Esophagus squamous epithelium (tissue), 4 donors: ENCODE measurements around the genes SIK3 and TMPRSS13.

GRCh38 chr11:117097406-117098533 lies at the start of gene SIK3:
Gene SIK3 (minus strand): TSS chr11:117098428.
- PRO-cap, result unidirectional peak, plus-strand start at chr11:117097656; unidirectional peak, minus-strand start at chr11:117098118; bidirectional peak, plus-strand start at chr11:117098626, minus-strand start at chr11:117098423
- RAMPAGE, long total RNA, 4 experiments, result no peak in any of the 4 experiments

DNA sequence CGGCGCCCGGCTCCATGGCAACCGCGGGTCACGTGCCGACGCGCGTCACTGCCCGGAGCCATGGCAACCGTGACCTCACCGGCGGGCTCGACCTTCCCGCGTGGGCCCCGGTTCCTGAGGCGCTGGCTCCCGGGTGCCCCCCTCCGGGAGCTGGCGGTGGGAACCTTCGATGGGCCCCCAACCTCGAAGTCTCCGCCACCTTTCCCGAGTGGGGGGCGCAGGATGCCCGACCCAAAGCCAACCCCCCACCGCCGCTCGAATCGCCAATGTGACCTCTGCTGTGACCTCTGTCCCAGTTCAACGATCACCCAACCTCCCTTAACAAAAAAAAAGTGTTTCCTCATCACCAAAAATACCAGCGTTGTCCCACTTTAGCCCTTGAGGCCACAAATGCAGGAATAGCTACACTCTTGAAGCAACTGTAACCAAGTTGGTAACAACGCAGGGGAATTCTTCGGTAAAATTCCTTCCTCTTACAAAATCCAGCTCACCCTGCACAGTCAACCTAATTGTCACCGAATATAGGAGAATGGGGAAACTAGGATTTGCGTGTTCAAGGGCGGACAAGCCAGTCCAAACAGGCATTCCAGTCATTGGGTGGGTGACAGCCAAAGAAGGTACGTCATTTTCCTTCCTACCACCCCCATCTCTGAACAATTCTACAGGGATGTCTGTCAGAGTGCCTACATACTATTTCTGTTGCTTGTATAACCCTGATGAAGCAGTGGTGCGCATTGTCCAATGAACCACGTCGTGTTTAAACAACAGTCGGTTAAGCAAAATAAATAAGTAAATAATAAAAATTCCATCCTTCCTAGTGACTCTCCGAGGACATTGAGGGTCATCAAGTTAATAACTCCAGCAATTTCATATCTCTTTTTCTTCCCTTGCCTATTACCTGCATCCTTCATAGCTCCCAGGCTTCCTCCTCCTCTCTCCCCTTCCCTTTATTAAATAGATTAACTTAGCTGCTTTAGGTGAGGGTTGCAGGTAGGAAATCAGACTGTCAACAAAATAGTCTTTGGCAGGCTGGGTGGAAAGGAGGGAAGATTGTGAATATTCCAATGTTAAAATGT lies 644 bp upstream of the SIK3 start:
- PRO-cap, result bidirectional peak, plus-strand start at position 93 of the sequence, minus-strand start outside the sequence; bidirectional peak, plus-strand start at position 381 of the sequence, minus-strand start at position 391 of the sequence; bidirectional peak, plus-strand start at position 656 of the sequence, minus-strand start at position 521 of the sequence
- RAMPAGE, long total RNA, 4 experiments, result no peak in any of the 4 experiments

- PRO-cap, result bidirectional peak, plus-strand start at chr11:117145321, minus-strand start at chr11:117145210
- RAMPAGE, long total RNA, 4 experiments, result no peak in any of the 4 experiments
These were observed 1.1 kb downstream of the PAFAH1B2 start for GRCh38 chr11:117145023-117145793.

DNA sequence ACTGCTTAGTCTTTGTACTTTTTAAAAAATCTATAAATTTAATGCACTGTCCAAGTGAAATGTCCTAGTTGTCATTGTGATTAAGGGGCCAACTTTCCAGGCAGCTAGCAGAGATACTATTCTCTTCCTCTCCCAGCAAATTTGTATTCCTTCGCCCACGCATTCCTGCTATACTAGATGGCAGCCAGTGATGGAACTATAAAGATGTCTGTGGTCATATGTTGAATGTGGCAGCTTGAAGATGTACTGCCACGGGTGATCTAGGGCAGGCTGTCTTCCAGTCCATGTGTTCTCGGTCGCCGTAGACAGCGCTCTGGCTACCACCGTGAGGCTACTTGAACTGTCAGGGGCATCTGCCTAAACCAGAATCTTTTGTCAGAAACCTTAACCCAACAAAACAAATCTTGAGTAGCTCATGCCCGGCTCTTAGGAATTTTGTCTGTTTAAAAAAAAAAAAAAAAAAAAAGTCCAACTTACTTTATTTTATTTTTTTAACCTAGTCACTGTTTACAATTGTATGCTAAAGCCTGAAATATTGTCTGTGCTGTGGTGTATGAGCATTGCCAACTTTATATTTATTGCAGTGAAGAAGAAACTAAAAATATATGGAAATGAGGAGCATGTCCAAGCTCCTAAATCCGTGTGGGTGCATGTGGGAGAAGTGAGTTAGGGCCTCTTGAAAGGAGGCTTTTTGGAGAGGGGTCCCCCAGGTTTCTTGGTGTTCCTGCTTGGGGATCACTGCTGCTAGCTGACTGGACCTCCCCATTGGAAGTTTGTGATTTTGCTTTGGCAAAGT lies 8.2 kb upstream of the SIDT2 start:
- PRO-cap, result no peak
- RAMPAGE, long total RNA, 4 experiments, result no peak in any of the 4 experiments

- PRO-cap, result no peak
- RAMPAGE, long total RNA, 4 experiments, result no peak in any of the 4 experiments
These were observed 5.3 kb upstream of the SIDT2 start for GRCh38 chr11:117173235-117173575.

- PRO-cap, result no peak
- RAMPAGE, long total RNA, 4 experiments, result no peak in any of the 4 experiments
These were observed 2.9 kb downstream of the SIDT2 start for GRCh38 chr11:117181134-117182096.

DNA sequence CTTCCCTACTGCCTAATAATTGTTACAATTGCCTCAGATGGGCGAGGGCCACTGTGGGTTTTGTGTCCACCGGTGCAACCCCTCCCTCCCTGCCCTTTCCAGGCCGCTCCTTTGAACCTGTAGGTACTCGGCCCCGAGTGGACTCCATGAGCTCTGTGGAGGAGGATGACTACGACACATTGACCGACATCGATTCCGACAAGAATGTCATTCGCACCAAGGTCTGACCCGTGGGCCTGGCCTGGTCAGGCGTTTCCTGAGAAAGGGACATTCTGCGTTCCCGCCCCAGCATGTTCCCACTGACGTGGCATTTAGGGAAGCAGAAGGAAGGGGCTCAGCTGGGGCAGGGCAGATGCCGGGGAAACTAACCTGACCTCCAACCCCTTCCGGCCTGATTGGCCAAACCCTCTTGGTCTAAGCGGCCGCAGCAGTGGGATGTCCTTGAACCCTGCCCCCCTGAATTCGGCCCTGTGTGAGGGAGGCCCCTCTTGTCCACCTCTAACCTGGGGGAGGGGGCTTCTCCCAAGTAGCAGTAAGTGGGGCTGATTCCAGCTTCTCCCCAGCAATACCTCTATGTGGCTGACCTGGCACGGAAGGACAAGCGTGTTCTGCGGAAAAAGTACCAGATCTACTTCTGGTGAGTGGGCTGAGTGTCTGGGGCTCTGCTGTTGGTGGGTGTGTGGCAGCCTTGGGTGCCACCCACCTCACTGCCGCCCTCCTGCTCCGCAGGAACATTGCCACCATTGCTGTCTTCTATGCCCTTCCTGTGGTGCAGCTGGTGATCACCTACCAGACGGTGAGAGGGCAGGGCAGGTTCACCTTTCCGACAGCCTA lies 10.3 kb downstream of the SIDT2 start:
- PRO-cap, result unidirectional peak, minus-strand start at position 301 of the sequence
- RAMPAGE, long total RNA, 4 experiments, result start-site peak on the plus strand in 1 of 4 experiments, centred at positions 347 to 680 of the sequence, 5 reads per replicate

DNA sequence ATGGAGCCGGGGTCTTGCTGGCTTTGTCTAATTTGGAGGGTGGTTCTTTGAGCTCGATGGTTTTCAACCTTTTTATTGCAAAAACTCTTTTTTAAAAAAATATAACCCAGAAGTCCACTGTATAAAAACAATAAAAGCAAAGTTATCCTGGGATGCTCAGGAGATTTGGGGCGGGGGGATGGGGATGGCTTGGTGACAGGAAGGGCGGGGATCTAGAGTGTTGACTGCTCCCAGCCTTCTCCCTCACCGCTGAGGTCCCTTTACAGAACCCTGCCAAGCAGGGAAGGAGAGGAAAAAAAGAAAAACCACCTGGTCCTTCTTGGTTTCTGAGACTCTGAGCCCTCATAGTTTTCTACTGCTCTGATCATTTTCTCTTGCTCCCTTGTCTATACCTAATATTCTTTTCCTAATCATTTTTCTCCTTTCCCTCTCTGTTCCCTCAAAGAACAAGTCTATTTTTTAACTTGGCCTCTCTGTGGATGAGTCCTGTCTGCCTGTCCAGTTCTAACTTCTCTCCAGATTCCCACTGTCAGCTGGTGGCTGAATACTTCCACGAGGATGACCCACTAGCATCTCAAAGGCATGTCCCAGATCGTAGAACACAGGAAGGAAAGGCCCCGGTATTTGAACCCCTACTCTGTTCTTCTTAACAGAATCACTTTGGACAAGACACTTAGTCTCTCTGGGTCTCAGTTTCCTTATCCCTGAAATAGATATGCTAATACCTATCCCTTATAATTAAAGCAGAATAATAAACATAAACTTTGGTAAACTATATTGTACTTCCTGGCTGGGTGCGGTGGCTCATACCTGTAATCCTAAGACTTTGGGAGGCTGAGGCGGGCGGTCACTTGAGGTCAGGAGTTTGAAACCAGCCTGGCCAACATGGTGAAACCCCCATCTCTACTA lies 7.9 kb downstream of the BACE1 start:
- PRO-cap, result unidirectional peak, minus-strand start at position 252 of the sequence
- RAMPAGE, long total RNA, 4 experiments, result no peak in any of the 4 experiments

GRCh38 chr11:117535133-117536188 lies 207.8 kb downstream of the CEP164 start:
- PRO-cap, result no peak
- RAMPAGE, long total RNA, 4 experiments, result no peak in any of the 4 experiments

DNA sequence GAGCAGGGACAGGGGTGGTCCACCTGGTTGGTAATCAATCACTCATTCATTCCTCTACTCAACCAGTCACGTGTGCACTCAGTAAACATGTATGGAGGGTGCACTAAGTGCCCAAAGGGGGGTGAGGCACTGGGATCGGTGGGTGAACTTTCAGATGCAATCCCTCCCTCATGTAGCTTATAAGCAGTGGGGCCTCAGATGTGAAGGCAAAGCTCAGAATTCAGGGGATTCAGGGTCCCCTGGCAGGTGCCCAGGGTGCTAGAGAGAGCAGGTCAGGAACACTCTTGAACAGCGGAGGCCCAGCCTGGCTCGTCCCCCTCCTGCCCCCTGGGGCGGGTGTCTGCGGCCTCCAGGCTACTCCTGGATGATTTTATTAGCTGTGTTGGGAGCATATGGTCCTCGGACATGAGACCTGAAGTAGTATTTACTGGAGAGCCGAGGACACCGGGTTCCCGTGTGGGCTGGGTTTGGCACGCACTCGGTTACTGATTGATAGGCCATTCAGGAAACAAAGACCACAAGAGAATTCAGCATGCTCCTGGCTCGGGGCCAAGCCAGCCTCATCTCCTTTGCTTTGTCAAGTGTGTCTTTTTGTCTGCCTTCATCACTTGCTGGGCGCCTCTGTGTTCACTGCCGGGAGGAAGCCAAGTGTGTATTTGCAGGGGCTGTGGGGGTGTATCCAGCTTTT lies 9.9 kb downstream of the FXYD2 start:
- PRO-cap, result bidirectional peak, plus-strand start at position 586 of the sequence, minus-strand start at position 414 of the sequence
- RAMPAGE, long total RNA, 4 experiments, result no peak in any of the 4 experiments

DNA sequence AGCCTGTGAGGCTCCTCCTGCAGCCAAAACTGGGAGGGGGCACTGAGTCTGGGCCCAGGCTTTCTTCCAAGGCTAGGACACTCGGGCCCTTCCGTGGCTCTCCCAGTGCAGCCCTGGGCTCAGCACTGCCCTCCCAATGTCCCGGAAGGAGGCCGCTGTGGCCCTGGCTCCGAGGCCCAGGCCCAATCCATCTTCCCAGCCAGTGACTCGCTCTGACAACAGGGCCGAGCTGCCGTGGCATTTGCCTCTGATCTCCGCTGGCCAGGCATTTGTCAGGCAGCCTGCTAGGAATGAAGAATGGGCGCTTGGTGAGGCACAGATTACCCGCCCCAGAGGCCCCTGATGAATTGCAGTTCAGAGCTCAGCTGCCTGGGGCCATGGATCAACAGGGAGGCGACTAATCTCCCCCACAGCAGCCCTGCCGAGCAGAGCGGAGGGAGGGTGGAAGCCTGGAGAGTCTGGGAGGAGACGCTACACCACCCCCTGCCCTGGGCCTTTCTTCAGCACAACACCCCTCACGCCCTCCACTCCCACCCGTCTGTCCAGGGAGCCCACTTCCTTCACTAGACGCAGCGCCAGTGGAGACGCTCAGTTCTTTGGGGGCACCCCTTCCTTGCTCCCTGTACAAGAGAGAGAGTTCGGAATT lies 8.3 kb downstream of the FXYD2 start:
- PRO-cap, result no peak
- RAMPAGE, long total RNA, 4 experiments, result no peak in any of the 4 experiments

DNA sequence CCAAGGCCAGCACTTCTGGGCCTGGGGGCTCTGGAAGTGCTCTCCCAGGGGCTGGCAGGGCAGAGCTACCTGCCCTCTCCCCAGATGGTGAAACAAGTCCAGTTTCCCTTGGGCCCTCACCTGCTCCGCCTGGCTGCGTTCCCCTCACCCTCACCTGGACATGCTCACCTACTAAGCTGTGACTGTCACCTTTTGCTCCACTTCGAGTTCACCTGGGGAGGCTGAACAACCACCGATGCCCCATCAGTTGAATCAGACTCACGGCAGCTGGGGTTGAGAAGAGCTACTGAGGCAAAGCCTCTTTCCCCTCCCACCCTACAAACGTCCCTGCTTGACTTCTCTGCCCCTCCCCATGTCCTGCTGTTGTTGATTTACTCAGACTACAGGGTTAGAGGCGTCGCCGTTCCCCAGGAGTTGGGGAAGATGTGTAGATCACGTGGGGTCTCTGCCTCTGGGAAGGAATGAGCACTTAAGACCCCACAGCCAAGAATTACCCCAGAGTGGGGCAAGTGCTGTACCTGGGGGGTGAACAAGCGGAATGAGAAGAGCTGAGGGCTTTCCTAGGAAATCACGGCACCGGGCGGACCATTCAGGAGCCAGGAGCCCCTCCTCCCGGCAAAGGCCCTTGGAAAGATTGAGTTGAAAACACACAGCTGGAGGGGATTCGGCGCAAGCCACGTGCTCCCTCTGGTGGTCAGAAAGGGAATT lies 7.2 kb downstream of the FXYD2 start:
- PRO-cap, result unidirectional peak, minus-strand start at position 260 of the sequence
- RAMPAGE, long total RNA, 4 experiments, result no peak in any of the 4 experiments

GRCh38 chr11:117874181-117874846 lies 2.1 kb downstream of the FXYD6 start:
- PRO-cap, result no peak
- RAMPAGE, long total RNA, 4 experiments, result no peak in any of the 4 experiments

DNA sequence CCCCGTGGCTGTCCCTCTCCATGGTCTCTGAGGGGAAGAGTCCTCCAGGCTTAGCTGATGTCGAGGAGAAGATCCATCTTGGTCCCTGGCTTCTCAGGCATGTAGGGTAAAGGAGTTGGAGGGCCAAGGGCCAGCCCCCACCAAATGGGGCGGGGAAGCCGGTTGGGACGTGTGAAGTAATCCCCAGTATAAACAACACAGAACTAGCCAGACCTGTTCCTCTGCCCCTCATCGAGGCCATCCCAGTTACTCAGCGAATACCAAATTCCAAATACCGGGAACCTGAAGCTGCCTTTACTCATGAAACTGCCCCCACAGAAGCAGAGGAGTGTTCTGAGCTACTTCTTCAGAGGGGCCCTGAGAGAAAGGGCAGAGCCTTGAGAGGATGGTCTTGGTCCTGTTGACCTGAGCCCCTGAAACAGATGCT lies at the start of gene TMPRSS13:
Gene TMPRSS13 (minus strand): TSS at position 117 of the 427 bp plus-strand sequence.
- PRO-cap, result no peak
- RAMPAGE, long total RNA, 4 experiments, result start-site peak on the minus strand in 2 of 4 experiments, centred at positions 121 to 123 of the sequence, 18 to 75 reads per replicate

DNA sequence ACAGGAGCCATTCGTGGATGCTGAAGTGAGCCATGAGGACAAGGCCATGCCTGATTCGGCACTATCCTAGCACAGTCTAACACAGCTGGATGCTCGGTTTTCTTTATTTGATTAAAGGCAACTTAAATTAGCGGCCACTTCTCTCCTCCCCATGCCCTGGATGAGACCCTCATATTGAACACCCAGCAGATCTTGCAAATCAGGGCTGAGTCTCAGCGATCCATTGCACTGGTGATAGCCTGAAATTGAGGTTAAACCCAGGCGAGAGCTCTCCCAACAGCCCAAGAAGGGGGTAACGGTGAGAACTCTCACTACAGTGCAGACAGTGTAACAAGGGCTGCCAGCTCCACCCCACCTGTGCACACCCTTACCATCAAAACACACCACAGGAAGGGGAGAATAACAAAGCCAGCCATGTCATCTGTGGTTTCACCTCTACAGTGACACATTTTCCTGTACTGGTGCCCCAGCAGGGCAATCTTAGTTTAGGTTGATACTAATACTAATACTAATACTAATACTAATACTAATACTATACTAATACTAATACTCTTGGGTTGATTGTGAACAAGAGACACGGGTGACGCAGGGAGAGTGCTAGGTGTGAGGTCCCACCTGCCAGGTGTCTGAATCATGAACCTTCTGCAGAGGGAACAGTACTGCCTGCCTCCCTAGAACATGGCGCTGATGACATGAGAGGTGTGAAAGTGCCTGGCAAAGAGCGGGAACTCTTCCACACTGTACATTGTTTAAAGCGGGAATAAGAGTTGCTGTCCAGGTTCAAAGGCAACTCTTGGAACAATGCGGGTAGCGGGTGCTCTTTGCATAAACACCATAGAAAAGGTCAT lies 25.3 kb upstream of the TMPRSS4 start:
- PRO-cap, result no peak
- RAMPAGE, long total RNA, 4 experiments, result no peak in any of the 4 experiments

DNA sequence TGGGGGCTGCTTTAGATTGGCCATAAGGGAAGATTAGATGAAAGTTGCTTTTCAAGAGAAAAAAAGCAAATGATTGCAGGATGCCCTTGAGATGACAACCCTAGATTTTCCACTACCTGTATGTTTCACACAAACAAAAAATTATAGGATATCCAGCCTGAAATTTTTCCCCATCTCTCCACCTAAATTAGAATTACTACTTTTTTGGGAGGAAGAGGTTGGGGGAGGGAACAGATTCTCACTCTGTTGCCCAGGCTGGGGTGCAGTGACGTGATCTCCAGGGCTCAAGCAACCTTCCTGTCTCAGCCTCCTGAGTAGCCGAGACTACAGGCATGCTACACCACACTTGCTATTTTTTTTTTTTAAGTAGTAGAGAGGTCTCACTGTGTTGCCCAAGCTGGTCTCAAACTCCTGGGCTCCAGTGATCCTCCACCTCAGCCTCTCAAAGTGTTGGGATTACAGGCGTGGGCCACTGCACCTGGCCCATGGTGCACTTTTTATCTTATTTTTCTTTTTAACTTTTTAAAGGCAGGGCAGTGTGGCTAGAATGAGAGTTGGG lies 9.6 kb downstream of the JAML start:
- PRO-cap, result no peak
- RAMPAGE, long total RNA, 4 experiments, result no peak in any of the 4 experiments

DNA sequence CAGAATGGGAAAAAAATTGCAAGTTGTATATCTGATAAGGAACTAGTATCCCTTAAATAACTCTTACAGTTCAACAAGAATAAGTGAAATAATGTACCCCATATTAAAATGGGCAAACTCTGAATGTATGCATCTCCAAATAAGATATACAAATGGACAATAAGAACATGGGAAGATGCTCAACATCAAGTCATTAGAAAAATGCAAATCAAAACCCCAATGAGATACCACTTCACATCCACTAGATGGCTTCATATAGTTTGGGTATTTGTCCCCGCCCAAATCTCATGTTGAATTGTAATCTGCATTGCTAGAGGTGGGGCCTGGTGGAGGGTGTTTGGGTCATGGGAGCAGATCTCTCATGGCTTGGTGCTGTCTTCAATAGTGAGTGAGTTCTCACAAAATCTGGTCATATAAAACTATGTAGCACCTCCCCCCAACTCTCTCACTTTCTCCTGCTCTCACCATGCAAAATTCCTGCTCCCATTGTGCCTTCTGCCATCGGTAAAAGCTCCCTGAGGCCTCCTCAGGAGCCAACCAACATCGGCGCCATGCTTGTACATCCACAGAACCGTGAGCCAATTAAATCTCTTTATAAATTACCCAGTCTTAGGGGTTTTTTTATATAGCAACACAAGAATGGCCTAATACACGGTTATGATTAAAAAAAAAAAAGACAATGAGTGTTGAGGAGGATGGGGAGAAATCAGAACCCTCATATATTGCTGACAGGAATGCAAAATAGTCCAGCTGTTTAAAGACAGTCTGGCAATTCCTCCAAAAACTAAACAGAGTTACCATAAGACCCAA lies 5.5 kb downstream of the MPZL2 start:
- PRO-cap, result no peak
- RAMPAGE, long total RNA, 4 experiments, result no peak in any of the 4 experiments

DNA sequence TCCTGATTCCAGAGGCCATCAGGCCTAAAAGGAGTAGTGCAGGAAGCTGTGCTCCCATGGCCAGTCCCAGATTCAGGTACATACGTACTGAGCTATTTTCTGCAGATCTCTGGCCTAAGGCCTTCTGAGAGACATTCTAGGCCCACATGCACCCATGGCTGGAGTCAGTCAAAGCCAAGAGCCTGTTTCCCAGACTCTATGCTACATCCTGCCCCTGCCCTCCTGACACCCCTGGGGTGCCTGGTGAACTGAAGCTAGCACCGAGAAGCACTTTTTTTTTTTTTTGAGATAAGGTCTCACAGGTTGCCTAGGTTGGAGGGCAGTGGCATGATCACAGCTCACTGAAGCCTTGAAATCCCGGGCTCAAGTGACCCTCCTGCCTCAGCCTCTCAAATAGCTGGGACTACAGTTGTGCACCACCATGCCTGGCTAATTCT lies 582 bp downstream of the CD3D start:
- PRO-cap, result unidirectional peak, minus-strand start at position 170 of the sequence
- RAMPAGE, long total RNA, 4 experiments, result no peak in any of the 4 experiments

DNA sequence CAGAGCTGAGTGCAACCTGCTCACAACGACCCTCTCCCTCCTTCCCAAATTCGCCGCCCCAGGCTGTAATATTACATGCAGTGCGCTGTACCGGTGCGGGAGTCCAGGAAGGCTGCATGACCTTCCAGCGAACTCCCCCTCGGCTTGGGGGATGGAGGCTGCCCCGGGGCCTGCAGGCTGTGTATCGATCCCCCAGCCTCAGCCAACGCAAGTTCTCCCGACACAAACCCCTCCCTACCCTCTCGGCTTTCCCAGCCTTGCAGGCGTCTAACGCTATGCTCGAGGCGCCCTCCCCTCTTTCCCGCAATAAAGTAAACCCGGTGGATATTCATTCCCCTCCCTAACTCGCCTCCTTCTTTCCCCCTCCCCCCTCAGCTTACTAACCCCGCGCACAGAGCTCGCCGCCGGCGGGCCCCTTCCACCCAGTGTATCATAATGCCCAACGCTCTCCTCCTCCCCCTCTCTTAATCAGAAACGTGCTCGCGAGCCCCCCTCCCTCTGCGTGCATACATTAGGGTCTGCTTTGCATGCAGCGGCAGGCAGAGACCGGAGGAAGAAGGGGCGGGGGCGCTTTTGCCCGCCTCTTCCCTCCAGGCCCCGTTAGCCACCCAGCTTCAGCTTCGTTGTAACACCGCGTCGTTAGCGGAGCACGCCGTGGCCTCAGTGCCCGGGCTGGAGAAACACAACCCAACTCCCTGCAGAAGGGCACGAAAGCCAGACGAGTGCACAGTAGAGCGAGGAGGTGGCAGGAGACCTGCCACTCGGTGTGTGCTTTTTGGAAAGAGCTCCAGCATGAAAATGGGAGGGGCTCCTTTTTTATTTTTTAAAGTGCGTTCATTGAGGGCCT lies 1.1 kb upstream of the KMT2A start:
- PRO-cap, result bidirectional peak, plus-strand start at position 623 of the sequence, minus-strand start at position 437 of the sequence
- RAMPAGE, long total RNA, 4 experiments, result no peak in any of the 4 experiments

- PRO-cap, result no peak
- RAMPAGE, long total RNA, 4 experiments, result no peak in any of the 4 experiments
These were observed 37.3 kb downstream of the KMT2A start for GRCh38 chr11:118473250-118474351.